Measurements from ENCODE around the gene GALNT14.

DNA sequence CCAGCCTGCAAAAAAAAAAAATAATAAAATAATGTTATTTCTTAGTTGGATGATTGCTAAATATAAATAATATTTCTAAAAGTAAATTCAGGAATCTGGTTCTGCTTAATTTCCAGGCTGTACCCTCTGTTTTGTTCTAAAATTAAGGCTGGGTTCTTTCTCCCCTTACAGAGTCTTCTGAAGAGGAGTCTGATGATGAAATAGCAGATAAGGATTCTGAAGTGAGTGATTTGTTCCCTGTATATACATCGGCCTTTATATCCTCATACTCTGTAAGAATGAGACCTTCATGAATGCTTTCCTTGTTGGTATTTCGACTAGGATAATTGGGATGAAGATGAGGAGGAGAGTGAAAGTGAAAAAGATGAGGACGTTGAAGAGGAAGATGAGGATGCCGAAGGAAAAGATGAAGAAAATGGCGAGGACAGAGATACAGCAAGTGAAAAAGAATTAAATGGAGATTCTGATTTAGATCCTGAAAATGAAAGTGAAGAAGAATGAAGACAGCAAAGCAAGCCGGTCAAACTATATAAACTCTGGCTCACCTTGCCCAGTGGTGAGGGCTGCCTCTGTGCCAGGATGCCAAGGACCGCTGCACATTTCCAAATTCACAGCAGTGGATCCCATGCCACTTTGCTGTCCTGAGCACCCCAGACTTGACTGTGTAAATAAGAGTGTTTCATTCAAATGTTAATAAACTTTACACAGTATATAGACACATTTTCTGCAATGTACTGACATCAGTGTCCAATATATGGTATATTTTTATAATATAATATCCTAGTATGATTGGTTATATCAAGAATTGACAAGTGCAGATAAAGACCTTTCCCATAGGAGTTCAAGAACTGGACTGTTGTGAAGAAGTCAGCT lies 34.6 kb upstream of the TOGARAM2 start:
- PRO-cap, 7 experiments = no peak in any of the 7 experiments

DNA sequence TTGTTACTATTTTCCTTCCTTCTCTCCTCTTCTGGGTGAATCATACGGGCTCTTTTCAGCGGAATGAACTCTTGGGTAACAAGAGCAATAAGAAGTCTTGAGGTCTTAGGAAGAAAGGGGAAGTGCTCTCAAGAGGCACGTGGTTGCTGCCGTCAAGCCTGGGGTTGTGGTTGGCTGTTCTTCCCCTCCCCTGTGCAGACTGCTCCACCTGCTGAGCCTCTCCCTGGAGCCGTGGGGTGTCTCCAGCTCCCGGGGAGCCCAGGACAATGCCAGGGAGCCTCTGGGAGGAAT lies 19.4 kb downstream of the TOGARAM2 start:
- PRO-cap, 7 experiments = no peak in any of the 7 experiments

GRCh38 chr2:29097309-29097939 lies 17.8 kb upstream of the CLIP4 start:
- PRO-cap, 7 experiments = no peak in any of the 7 experiments

GRCh38 chr2:29318204-29318439 lies 202.9 kb downstream of the CLIP4 start:
- PRO-cap, 7 experiments = no peak in any of the 7 experiments

DNA sequence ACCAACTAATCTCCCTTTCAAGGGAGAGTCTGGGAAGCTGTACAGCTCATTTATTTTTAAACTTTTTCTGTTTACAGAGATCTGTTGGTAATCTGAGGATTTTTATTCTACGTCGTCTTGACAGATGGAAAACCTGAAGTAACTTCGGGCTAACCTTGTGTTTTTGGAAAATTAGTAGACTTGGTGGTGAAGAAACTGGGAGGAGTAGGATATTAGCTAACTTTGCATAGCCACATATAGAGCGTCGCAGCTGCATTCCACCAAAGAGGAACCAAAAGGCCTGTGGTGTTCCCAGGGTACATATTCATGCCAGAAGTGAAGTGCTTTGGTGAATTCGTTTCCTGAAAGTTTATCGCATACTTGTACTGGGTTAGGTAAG lies 1.4 kb downstream of the YPEL5 start:
- PRO-cap, 7 experiments = no peak in any of the 7 experiments

DNA sequence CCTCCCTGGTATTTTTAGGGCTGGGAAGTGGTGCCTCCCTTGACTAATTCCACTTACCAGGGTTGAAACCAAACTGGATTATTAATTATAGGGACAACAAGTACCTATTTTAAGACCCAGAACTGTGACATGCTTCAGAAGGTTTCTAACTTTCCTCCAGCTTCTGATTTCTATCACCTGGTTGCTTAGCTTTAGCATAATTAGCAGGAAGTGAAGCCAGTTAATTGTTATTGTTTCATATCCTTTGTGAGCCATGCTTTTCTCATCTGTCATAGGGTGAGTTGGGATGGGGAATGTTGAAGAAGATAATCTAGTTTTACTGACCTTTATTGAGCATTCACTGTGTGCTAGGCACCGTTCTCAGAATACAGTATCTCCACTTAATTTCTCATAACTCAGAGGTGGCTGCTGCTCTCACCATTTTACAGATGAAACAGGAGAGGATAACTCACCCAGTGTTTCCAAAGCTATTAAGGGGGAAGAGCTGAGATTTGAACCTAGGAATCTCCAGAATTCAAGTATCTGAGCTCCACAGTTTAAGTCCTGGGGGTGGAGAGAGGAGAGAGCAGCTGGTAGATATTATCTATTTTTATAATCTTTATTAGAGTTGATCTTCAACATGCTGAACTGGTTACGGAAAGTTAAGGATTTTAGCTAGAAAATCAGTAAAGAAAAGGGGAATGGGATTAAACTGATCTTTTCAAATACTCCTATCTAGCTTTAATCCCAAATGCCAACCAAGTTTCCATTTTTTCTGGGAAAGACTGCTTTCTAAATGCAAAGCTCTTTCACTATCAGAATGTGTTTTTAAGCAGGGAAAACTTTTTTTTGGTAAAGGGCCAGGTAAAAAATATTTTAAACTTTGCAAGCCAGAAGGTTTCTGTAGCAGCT lies 3.4 kb downstream of the YPEL5 start:
- PRO-cap, 7 experiments = peak in 3 of 7 experiments; most common plus-strand start position 541 of the sequence (in 2)

DNA sequence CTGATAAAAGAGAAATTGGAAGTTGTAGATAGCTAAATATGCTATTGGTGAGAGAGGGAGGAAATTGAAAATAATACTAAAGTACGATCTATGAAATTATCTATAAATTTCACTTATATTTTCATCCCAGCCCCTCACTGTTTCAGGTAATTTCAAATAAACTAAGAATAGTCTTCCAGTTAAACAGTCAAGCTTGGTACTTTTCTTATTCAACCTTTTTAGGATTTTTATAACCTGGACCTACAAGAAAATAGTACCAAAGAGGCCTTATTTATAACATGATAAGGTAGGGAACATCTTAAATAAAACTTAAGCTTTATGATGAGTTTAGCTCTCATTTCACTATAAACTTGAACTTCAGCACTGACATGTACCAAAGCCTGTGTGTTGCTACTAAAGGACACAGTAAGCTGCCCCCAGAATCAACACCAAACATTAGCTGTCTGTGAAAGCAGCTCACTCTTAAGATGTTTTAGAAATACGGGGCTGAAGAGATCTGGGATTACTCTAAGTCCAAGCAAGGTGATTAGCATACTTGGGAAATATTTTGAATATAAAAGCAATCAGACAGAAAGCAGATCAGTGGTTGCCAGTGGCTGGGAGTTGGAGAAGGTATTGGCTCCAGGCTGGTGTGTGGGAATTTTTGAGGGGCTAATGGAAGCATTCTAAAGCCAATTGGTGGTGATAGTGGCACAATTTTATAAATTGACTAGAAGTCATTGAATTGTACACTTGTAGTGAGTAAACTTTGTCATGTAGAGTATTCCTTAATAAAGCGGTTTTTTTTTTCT lies 4.8 kb downstream of the YPEL5 start:
- PRO-cap, 7 experiments = peak in 1 of 7 experiments; most common plus-strand start position 350 of the sequence (in 1)

DNA sequence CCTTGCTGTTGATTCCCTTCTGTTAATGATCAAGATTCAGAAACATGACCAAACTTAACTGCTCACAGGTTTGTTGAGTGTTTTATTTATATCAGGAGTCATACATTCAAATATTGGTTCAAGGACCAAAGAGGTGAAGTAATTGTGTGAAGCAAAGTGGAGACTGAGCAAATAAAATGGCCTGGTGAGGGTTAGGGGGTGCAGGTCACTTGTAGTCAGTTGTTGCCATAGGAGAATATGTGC lies 7.4 kb downstream of the YPEL5 start:
- PRO-cap, 7 experiments = peak in 1 of 7 experiments; most common plus-strand start position 174 of the sequence (in 1)

- PRO-cap, 7 experiments = peak in 7 of 7 experiments; most common plus-strand start chr2:30226658 (in 5); most common minus-strand start chr2:30226507 (in 4)
Measured at GRCh38 chr2:30226196-30227025, 4.9 kb upstream of the LBH start.

DNA sequence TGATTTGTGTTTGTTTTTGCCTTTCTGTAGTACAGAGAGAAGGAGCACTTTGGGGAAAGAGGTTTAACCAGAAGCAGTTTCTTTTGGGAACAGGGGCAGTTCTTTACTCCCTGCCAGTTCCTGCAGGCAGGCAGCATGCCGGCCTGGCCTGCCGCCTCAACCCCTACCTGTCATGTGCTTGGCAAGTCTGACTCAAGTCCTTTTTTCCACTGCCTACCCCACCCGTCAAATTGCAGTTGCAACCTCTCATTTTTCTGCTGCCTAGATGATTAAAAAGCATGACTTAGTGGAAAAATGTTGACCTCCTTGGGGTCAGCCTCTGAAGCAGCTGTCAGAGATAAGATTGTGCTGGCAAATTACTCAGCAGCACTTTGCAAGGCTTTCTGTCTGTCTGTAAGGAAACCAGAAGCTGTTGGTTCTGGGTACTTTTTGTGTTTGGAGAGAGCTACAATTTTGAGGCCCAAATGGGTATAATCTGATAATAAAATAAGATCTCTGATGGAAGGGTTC lies 21.7 kb downstream of the LBH start:
- PRO-cap, 7 experiments = peak in 2 of 7 experiments; most common minus-strand start position 176 of the sequence (in 2)

DNA sequence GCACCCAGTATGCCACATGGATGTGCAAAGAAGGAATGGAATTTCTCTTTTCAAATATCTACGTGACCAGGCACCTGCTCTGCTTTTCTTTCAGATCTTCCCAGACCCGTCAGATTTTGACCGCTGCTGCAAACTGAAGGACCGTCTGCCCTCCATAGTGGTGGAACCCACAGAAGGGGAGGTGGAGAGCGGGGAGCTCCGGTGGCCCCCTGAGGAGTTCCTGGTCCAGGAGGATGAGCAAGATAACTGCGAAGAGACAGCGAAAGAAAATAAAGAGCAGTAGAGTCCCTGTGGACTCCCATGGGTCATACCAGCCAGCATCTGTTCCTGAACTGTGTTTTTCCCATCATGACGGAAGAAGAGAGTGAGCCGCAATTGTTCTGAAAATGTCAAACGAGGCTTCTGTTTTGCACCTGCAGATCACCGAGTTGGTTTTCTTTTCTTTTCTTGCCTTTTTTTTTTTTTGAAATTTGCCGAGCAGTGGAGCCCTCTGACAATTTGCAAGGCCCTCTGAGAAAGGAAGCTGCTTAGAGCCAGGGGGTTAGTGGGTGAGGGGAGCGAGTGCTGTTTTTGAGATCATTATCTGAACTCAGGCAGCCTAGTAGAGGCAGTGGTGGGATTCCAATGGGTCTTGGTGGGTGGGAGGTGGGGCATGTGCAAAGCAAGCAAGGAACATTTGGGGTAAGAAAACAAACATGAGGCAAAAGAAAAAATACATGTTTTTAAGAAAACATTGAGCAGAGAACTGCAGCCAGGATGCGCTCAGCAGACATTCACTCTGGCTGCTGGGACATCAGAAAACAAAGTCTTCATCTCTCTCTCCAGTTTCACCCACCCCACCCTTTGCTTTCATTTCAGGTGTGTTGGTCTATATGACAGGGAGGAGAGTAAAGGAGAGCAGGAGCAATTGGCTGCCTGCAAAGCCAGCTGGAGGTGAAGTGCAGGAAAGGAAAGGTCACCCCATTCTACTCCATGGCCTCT lies 26.3 kb downstream of the LBH start:
- PRO-cap, 7 experiments = peak in 3 of 7 experiments; most common plus-strand start position 519 of the sequence (in 1); most common minus-strand start position 326 of the sequence (in 3)

GRCh38 chr2:30265845-30266814 lies 34.8 kb downstream of the LBH start:
- PRO-cap, 7 experiments = peak in 7 of 7 experiments; most common plus-strand start chr2:30266113 (in 2); most common minus-strand start chr2:30266334 (in 4)

GRCh38 chr2:30339285-30339484 lies 107.9 kb downstream of the LBH start:
- PRO-cap, 7 experiments = no peak in any of the 7 experiments

DNA sequence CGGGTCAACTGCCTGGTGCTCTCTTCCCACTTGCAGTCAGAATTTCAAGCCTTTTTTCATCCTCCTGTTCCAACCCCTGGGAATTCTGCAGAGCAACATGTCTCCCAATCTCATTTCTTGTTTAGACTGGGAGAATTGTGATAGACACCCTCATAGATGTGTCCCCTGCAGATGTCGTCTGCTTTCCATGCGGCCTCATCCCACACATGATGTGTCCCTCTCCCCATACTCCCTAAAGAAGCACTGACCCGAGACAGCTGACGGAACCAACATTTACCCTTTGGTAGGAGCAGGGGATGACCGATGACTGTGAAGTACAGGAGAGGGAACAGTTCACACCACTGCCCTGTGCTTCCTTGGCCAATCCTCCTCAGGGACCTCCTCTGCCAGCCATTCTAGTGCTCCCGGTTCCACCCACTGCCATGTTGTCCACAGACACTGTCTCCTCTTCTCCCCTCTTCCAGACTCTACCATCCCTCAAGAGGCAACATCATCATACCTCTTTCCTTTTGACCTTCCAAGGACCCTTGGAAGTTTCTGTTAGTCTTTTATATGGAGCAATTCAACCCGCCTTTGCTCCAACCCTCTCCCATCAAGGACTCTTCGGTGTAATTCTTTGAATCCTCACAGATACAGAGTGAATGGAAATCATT lies 98.9 kb upstream of the LCLAT1 start:
- PRO-cap, 7 experiments = no peak in any of the 7 experiments

DNA sequence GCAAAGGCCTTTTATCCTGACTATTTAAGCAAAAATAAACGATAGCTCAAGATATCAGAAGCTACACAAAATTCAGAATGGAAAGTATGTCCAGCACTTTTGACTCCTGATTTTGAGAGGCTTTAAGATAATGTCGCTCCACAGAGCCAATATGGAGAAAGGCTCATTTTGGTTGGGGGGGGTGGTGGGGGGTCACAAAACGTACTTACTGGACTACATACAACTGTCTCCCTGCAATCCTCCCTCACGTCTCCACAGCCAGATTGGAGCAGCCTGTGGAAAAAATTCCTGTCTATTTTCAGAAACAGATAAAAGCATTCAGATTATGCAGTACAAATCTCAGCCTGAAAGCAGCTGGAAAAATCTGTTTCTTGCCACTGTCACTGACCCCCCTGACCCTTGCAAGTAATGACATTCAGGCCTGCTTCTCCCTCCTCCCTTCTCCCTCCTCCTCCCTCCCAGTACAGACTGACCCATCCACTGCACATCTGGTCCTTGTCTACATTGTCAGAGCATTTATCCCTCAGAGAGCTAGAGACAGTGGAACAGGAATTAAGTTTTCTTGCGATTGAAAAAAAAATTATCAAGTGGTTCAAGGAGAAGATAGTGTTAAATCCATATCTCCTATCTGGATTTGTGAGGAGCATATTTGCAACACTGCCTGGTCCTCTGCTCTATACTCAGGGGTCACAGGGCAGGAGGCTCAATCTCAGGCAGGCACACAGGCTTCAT lies 34.7 kb upstream of the LCLAT1 start:
- PRO-cap, 7 experiments = no peak in any of the 7 experiments

DNA sequence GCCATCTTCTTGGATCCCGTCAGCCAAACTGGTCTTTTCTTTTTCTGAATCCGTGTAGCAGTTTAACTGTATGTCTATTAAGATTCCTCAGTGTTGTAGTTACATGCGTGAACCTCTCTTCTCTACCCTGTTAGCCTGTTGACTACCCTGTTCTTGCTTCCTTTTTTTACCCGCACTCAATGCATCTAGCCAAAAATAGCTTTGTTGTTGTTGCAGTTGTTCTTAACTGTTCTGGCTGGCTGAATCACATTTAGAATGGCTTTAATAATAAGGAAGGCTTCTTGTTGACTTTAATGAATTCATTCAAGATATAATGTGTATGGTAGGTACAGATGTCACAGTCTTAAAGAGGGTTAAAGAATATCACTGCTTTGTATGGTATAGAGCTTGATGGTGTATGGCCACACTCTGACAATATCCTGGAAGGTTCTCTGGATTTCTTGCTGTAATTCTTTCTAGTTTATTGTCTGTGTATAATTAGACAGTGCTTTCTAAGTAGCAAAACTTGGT lies 137.2 kb downstream of the LCLAT1 start:
- PRO-cap, 7 experiments = no peak in any of the 7 experiments

DNA sequence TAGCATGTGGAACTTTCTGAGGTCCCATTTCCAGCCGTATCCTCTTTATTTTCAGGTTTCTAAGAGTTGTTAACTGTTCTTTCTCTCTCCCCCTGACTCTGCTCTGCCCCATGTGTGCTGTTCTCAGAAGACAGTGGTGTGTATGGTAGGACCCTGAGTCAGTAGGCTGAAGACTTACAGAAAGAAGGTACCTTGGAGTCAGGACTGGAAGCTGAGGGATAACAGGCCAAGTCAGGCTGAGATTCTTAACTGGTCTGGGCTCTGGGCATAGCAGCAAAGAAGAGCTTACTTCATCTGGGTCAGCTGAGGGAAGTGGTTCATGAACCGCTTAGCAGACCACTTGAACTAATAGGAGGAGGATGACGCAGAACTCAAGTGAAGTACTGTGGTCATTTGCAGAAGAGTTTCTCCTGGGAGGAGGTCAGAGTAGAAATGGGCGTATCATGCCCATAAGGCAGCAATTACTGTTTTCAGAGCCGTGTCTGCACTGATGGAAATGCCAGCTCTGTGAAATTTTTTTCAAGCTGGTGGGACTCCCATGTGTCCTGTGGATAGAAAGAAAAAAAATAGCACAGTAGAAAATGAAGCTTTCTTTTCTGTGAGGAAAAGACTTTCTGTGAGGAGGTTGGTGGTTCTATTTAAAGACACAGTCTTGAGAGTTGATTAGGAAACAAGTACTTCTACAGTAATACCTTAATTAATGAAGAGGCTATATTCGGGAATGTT lies 164.6 kb downstream of the LCLAT1 start:
- PRO-cap, 7 experiments = no peak in any of the 7 experiments

- PRO-cap, 7 experiments = no peak in any of the 7 experiments
Measured at GRCh38 chr2:30777963-30778438, 29.2 kb downstream of the CAPN13 start.

- PRO-cap, 7 experiments = no peak in any of the 7 experiments
Measured at GRCh38 chr2:30823244-30824008, 16.2 kb upstream of the CAPN13 start.

DNA sequence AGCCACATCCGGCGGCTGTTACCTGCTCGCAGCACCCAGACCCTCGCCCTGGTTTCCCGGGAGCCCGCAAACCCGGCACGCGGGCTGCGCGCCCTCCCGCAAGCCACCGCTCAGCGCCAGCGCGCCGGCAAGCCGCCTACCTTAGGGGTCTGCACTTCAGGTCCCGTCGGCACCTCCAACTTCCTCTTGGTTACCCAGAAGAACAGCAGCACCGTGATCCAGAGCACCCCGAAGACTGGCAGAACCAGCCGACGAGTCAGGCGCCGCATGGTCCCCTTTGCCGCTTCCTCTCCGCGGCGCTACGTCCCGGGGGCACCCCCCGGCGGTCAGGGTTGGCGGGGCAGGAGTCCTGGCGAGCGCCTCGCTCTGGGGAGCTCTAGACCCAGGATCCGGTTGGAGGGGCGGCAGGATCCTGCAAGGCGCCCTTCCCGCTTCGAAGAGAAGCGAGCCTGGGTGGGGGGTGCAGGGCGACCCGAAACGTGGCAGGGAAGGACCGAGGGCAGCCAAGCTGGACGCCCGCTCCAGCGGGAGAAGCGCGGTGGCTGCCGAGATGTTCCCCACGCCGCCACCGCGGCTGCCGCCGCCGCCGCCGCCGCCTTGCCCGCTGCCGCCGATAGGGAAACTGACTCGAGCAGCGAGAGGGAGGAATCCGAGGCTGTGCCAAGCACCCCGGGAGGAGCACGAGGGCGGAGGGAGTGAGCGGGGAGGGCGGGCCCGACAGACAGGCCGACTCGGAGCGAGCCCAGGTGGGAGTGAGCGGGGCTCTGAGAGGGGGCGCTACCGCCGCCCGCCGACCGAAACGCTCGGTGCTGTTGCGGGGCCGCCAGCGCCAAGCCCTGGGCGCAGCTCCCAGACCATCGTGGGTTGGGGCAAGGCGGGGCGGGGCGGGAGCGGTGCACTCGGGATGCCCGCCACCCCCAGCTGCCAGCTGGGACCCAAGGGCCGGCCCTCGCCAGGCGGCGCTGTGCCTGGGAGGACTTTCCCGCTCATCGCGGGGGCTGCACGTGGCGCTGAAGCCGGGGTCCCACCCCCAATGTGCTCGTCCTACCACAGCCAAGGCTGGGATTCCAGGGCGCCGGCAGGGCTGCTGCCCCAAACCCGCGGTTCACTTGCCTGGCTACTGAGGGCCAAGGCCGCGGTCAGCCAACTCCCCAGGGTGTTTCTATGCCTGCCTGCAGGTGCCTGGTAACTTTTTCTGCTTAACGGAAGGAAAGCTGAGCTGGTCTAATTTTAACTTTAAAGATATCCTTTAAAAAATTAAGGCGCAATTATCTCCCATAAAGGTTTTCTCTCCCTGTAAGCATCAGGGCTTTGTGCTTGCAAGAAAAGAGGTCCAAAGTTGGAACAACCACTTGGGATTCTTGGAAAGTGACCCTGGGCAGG lies at the start of gene GALNT14:
GALNT14 (minus strand) TSS at position 623 of the 1,383 bp plus-strand sequence.
- PRO-cap, 7 experiments = no peak in any of the 7 experiments